Occipital lobe (tissue), 2 donors: ENCODE measurements around a stretch of chr10.

DNA sequence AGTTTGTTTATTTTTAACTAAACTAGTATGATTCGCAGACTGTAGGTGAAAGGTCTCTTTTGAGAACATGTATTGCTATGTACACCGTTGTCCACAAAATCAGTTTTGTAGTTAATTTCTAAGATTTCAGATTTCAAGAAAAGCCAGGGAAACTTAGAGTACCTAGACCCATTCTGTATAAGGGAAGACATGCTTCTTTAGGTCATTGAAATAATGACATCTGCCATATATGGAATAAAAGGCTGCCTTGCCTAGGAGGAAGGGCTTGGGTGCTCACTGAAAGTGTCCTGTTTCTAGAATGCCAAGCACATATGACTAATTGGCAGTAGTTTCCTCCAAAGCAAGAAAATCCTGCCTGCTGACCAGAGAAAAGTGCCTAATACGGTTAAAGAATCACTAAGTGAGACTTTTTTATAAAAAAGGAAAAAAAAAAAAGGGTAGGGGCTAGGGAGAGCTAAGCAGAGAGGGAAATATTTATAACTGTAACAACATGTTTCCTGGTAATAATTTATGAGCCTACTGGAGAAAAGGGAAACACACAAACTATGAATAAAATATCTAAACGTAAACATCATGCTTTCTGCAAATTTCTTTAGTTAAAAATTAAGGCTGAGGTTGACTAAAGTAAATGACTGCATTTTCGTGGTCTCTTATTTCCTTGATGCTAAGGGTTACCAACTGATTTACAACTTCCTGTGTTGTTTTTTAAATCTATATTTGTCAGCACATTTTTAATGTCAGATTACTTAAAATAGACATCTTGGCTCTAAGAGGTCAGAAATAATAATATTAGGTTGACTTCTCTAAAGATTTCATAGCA lies 89.4 kb downstream of the CABCOCO1 start:
- RAMPAGE, long total RNA: no peak

DNA sequence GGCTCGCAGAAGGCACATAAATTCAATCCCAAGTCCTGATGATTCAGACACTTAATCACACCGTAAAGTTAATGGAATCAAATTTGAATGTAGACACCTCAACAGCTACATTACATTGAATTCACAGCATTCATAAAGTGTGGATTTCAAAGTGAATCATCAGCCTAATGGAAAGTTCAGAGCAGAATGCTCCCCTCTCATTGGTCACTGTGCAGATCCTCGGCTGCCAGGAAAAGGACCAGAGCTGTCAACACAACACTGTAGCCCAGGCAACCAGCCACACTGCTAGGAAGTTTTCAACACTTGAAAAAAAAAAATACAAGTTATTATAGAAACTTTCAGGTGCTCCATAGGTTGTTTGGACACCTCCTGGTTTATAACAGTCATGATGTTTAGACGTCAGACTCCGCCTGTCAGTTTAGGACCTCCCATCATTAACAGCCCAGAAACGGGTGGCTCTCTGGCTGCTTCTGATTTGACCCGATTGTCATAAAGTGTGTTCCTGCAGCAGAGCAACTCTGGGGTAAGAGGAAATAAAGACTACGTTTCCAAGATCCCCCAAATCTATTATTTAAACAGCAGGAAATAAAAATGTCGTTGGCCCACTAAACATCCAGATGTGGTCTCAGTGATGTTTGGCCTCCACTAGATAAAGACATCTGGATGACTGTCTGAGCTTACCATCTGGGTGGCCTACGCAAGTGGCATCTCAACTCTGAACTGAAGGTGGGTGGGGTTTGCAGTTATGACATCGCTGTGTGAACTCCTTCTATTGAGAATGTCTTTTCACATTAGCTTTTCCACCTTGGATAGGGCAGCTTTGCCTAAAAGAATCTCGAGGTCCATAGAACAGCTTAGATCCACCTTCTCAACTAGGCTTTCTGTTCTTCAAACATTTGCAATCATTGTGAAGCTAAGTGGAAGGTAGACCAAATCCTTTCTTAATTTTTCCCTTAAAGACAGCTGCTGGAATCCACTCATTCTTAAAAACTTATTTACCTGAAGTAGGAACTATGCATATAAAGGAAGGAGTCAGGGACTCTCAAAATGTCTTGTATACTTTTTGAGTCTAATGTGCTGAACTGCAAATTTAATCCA lies 117.5 kb downstream of the CABCOCO1 start:
- RAMPAGE, long total RNA: no peak

DNA sequence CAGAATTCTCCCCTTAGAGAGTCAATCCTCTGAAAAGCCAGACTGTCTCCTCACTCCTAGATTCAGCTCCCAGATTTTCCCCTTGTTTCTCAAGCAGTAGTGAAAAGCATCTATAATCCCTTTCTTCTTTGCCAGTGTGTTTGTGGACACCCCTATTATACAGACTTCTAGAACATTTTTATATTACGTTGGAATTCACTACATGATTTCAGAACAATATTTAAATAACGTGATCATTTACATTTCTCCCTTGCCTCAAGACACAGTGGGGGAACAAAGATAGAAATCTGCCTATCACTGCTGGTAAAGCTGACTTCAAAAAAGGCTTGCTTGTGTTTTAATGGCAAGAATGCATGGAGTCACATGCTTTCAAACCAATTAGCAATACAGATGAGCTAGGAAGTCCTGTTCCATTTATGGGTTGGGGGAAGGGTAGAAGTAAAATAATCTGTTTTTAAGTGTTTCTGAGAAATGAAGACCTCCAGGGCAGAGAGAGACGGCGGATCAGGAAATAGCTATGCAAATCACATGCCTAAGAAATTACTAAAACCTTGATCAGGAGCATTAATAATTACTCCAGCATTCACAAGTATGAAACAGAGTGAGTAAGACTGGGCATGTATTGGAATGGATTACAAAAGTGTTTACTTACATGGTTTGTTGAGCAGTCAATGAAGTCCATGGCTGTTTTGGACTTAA lies 141.9 kb downstream of the ARID5B start:
- RAMPAGE, long total RNA: no peak

GRCh38 chr10:62045116-62045410 lies 143.6 kb downstream of the ARID5B start:
- RAMPAGE, long total RNA: no peak

DNA sequence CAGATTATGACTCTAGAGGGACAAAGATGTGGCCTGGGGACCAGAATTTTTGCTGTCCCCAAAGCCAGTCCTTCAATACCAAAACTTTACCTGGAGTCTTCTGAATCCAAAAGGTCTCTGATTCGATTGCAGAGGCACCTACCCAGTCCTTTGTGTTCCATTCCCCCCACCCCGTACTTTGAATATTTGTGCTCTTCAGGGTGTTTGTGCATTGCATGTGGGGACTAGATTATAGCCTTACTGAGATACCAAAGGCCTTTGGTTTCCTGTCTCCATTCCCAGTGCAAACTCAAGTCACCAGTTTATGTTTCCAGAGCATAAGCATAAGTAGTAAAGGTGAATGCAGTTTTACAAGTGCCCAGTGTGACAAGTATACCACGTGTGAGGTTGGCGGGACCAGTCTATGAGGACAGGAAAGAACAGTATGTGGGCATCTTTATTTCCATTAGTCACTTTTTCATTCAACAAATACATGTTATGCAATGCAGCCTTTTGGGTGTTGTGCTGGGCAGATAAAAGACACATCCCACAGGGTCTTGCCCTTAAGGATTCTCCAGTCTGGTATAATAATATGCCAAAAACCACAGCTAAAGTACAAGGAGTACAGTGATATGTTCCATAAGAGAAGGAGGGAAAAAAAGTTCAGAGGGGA lies 146.4 kb downstream of the ARID5B start:
- RAMPAGE, long total RNA: no peak

- RAMPAGE, long total RNA: no peak
Observed at GRCh38 chr10:62054461-62055447, 153.3 kb downstream of the ARID5B start.

DNA sequence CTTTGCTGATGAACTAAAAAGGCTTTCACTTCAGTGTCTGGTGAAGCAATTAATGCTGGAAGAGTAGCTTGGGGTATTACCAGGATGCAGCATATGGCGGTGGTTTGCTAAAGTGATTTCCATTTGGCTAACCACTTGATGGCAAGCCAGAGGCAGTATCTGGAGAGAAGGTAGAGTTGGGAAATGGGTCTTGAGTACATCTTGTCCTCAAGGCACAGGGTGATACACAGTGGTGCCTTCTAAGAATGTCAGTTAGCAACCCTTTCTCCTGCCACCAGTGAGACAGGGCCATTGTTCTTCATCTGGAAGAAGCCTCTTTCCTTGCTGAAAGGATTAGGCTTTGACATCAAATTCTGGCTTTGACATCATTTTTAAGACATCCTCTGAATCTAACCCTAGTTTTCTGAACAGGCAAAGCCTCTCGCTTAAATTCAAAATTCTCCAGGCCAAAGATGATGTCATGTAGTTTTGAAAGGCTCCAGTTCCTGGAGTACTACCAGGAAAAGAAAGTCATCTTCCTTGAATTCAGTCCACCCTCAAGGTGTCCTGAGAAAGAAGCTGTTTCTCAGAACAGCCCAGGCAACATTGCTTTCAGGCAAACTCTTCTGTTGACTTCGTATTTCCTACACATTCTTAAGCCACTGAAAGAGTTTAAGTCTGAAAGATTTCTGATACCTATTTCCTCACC lies 162.4 kb downstream of the ARID5B start:
- RAMPAGE, long total RNA: no peak

GRCh38 chr10:62094863-62096082 lies 173.4 kb downstream of the RTKN2 start:
- RAMPAGE, long total RNA: no peak

GRCh38 chr10:62528473-62528939 lies 154.3 kb downstream of the ZNF365 start:
- RAMPAGE, long total RNA: no peak

DNA sequence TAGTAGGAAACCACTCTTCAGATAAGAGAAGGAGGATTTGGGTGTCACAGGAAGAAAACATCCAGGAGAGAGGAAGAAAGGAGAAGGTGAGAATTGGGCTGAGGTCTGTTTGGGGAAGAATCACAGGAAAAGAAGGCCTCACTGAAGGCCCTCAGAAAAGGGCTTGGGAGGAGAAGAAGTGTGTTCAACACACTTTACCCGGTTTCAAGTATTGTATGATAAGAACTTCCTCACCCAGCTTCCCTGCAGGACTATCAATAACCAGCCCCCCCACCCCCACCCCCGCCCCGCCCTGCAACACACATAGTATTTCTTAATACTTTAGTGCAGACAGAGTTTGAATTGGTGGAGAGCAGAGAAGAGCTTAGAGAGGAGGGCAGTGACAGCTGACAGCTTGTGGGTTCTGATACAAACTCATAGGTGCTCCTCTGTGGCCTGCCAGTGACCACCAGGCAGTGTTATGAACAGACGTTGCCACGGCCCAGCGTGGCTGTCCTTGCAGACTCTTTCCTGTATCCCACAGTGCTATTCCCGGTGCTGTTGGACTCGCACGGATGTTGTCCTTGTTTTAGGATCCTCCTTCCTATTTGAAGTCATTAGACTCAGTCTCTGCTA lies 187.0 kb upstream of the ADO start:
- RAMPAGE, long total RNA: no peak

- RAMPAGE, long total RNA: no peak
Observed at GRCh38 chr10:62818438-62819194, 2.5 kb upstream of the EGR2 start.

- RAMPAGE, long total RNA: no peak
Observed at GRCh38 chr10:62902147-62902634, 86.0 kb upstream of the EGR2 start.

- RAMPAGE, long total RNA: no peak
Observed at GRCh38 chr10:62986325-62986524, 146.9 kb upstream of the NRBF2 start.

GRCh38 chr10:63134193-63134854 lies 1.2 kb downstream of the NRBF2 start:
- RAMPAGE, long total RNA: no peak

DNA sequence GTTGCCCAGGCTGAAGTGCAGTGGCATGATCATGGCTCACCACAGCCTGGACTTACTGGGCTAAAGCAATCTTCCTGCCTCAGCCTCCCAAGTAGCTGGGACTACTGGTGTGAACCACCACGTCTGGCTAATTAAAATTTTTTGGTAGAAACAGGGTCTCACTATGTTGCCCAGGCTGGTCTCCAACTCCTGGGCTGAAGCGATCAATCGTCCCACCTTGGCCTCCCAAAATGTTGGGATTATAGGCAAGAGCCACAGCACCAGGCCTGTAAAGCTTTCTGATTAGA lies 54.3 kb downstream of the NRBF2 start:
- RAMPAGE, long total RNA: no peak

DNA sequence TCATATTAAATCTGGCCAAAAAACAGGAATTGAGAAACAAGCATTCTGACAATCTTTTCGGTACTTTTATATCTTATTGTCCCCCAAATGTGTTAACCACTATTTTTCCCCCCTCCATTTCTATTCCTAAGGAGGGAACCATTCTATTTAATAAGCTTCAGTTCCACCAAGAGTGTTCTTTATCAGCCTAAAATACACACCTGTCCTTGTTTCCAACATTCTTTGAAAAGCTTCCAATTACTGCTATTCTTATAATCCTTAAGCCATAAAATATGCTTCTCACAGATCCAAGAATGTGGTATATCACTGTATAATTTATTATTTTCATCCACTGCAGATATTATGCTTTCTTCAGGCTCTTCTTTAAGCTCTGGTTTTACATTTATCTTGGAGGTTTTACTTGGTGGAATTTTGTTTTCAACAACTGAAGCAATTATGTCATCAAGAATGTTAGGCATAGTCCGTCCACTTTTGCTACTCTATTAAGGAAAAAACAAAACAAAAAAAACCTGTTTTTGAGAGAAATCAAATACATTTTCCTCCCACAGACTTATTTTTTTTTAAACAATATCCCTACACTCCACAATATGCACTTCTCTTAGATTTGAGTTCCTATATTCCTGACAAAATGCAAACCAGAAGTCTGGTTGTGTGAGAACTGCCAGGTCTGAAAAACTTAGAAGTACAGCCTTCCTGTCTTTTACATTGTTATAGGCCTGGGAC lies 56.0 kb downstream of the NRBF2 start:
- RAMPAGE, long total RNA: no peak

DNA sequence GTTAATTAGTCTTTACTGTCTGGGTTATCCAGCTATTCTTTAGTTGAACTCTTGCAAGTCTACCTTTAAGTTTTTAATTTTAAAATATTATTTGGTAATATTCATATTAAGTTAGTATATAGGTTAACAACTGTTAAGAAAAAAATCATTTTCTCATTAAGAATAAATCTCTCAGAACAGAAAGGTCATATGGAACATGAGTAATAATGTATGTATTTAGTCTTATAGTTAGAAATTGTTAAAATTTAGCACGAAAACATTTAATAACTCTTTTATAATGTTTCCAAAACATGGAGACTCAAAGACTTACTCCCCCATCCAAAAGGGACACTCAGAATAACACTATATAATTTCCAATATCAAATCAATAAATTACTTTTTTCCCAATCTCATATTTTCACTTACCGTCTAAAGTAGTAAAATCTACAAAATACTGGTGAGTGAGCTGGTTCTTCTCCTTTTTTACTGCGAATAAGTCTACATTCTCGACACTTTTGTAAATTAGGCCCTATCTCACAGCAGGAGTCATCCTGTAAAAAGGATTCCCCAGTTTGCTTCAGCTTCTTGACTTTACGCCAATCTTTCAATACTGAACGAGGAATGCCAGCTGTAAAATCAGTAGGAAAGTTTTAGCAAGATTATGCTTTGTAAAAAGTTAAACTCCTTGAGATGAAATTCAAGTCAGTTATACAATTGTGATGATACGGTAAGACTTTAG lies 67.1 kb downstream of the NRBF2 start:
- RAMPAGE, long total RNA: no peak

- RAMPAGE, long total RNA: no peak
Observed at GRCh38 chr10:63225655-63225989, 92.5 kb downstream of the NRBF2 start.

- RAMPAGE, long total RNA: no peak
Observed at GRCh38 chr10:63252246-63253242, 119.4 kb downstream of the NRBF2 start.

- RAMPAGE, long total RNA: no peak
Observed at GRCh38 chr10:63273492-63274002, 140.4 kb downstream of the NRBF2 start.